Hair follicle dermal papilla cell (primary cell): ENCODE measurements around a stretch of chr6.

DNA sequence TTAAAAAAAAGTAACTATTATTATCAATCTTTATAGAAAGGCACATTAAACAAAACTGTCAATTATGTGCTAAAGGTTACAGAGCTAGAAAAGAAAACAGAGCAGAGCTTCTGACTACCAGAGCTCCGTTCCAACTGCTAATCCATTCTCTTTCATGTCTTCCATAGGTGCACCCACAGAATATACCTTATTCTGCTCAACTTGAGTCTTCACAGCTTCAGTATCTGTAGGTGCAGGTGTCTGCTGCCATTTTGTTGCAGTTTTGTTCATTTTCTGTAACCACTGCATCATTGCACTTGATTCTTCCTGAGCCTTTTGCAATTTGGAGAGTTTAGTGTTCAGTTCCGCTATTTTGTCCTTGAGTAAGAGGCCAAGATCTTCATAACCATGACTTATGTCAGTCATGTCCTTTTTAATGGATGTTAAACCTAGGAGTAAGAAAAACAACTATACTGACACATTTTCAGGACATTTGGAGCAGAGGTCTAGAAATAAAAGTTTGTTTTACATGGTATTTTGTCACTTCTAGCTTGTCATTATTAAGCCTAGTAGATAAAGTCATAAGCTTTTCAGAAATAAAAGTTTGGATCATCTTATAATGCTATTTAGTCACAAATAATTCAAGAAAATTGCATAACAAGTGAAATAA lies 313.9 kb upstream of the COL21A1 start:
- CAGE, long polyA plus RNA = no peak

- CAGE, long polyA plus RNA = no peak
Observed at GRCh38 chr6:56618306-56619467, 335.9 kb downstream of the DST start.

GRCh38 chr6:56624417-56624719 lies 330.3 kb downstream of the DST start:
- CAGE, long polyA plus RNA = no peak

DNA sequence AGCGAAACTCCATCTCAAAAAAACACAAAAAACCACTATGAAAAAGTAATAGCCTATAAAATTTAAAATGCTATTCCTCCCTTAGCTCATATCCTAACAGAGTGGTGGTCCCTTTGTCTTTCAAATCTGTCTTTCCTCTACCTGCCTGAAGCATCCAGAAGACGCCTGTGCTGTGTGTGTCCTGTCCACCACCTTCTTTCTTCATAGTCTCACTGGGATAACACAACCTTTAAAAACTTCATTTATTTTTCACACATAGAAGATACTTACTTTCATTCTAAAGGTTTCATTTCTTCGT lies 301.0 kb downstream of the DST start:
- CAGE, long polyA plus RNA = no peak

DNA sequence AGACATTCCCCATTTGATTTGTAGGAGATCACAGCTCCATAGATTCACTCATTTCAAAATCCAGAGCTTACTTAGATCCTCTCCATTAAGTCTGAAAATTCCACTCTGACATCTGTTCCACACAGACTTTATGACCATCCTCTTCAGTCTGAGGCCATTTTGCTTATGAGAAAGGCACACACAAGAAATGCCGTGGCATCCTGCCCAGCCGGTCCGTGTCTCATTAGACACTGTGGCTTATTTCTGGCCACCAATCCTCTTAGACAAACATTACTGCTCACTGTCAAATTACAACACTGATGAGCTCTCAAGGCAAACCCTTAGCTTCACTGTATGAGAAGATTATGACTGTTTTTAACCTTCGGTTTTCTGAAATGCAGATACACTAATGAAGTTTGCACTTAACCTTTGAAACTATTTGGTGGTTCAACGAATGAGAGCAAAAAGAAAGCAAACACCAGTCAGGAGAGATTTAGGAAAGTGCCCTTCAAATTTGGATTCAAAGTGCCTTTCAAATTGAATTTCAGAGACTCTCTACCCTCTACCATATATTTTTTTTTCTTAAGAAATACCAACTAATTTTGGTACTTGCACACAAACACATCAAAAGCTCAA lies 261.4 kb downstream of the DST start:
- CAGE, long polyA plus RNA = no peak

- CAGE, long polyA plus RNA = no peak
Observed at GRCh38 chr6:57173629-57173862, 1.4 kb downstream of the BAG2 start.

- CAGE, long polyA plus RNA = no peak
Observed at GRCh38 chr6:57173929-57174678, 2.0 kb downstream of the BAG2 start.

- CAGE, long polyA plus RNA = no peak
Observed at GRCh38 chr6:57188286-57189382, 16.5 kb downstream of the BAG2 start.

DNA sequence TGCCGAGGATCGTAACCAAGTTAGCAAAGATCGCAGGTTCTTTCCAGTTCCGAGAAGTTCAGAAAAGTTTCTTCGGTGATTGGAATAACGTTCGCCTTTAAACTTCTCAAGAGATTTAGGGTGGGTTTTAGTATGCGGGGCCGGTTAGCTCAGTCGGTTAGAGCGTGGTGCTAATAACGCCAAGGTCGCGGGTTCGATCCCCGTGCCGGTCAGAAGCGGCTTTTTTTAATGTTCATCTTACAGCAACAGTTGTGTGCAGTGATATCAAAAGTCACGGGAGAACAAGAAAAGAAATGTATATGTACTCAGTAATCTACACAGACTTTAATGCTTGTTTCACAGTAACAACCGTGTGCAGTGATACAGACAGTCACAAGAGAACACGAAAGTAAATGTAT lies 482.6 kb downstream of the PRIM2 start:
- CAGE, long polyA plus RNA = no peak

DNA sequence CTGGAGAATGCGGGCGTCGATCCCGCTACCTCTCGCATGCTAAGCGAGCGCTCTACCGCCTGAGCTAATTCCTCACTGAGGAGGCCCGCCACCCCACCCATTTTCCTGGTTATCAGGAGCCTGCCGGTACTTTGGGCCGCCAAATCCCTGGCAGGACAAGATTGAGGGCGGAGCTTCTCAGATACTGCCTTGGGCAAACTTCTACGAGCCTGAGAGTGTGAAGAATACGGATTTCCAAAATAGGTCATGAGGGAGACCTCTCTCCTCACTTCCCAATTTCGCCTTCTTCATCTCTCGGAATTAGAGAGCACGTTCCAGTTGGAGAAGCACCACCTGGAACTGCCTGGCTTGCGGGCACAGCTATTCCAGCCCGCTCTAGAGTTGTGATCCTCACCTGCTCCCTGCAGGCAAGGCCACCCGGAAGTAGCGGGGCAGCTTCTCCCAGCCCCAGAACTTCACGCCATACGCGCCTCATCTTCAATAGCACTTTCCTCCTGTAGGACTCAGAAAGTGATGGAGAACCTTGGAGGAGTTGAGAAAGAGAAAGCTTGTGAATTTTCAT lies 496.1 kb downstream of the PRIM2 start:
- CAGE, long polyA plus RNA = no peak

DNA sequence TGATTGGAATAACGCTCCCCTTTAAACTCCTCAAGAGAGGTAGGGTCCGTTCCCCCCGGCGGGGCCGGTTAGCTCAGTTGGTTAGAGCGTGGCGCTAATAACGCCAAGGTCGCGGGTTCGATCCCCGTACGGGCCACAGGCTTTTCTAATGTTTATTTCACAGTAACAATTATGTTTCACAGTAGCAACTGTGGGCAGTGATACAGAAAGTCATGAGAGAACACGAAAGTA lies 505.4 kb downstream of the PRIM2 start:
- CAGE, long polyA plus RNA = no peak

GRCh38 chr6:60622108-60622532 lies 1663.9 kb downstream of the KHDRBS2 start:
- CAGE, long polyA plus RNA = no peak

DNA sequence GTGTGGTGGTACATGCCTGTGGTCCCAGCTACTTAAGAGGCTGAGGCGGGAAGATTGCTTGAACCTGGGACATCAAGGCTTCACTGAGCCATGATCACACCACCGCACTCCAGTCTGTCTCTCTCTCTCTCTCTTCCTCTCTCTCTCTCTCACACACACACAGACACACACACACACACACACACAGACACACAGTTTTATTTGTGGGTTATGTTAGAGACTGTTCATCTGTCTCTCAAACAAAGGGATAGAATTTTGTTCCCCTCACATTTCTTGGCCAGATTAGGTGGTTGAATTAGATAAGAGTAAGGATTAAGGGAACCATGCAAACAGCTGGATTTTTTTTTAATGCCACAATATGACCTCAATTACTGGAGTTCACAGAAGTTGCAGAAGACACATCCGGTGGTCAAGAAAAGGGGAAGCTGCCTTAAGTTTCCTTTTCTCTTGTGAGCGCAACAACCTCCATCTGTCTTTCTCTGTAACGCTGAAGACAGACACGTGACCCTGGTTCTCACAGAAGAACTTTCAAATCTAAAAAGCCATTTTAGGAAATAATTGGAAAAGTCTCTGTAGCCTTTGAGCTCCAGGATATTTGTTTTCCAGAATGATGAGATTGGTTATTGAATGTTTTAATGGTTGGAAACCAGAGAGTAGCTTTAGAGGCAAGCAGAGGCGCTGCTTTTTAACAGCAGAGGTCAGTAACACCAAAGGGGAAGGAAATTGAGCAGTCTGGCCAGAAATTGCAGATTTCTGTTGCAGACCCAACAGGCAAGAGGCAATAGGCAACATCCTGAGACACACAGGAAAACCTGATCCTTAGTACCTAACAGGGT lies 33.0 kb upstream of the LGSN start:
- CAGE, long polyA plus RNA = no peak

DNA sequence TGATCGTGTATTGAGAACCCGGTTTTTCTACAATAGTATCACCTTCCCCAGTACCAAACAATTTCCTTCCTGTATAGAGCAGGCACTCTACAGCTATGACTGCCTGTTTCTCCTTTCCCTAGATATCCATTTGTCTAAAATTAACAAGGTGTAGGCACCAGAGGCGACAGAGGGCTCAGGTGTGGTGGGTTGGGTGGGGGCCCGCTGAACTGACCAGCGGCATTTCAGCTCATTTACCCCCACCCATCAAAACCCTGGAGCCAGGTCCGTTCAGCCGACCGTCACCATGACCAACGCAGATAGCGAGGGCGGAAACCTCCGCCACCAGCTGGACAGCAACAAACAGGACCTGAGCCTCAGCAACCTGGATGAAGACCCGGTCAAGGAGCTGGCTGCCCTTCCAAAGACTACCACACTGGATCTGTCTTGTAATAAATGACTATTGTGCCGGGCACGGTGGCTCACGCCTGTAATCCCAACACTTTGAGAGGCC lies 120.7 kb upstream of the LGSN start:
- CAGE, long polyA plus RNA = no peak

DNA sequence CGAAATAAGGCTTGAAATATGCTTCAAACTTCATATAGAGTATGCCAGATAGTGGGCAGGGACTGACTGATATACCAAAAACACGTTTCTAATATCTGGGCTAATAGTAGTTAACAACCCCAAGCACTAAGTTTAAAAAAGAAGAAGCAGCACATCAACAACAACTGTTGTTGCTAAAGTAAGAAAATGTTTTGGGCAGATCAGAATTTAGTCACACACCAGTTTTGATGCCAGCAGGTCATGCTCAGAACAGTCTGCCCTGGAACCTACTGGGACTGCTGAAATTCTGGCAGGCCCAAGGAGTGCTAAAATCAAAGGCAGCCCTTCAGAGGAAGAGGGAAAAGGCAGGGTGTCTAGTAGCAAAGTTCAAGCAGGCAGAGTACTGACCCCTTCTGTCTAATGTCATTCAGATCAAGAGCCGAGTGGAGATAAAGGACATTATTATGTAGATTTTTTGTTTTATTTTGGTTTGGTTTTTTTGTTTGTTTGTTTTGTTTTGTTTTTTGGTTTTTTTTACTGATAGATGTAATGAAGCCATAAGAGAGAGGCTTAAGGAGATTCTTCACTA lies 96.6 kb upstream of the PTP4A1 start:
- CAGE, long polyA plus RNA = no peak

DNA sequence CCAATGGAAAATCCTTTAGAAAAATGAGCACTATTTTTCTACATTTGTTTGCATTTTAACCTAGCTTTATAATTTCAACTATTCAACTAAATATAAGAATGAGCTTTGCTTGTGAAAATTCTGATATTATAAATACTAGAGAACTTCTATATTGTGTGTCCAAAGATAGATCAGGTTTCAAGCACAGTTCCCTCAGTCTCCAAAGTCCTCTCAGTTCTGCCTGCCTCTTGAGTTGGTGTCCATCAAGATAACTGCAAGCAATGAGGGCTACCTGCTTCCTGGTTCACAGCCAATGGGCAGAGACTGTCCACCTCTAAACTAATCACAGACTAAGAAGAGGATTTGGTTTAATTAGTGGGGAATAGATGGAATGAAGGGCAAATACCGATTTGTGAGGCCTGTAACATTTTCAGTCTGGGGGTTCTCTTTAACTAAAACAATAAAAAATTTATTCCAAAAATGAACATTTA lies 41.3 kb upstream of the PTP4A1 start:
- CAGE, long polyA plus RNA = no peak

- CAGE, long polyA plus RNA = no peak
Observed at GRCh38 chr6:63565348-63565978, 6.8 kb upstream of the PTP4A1 start.

DNA sequence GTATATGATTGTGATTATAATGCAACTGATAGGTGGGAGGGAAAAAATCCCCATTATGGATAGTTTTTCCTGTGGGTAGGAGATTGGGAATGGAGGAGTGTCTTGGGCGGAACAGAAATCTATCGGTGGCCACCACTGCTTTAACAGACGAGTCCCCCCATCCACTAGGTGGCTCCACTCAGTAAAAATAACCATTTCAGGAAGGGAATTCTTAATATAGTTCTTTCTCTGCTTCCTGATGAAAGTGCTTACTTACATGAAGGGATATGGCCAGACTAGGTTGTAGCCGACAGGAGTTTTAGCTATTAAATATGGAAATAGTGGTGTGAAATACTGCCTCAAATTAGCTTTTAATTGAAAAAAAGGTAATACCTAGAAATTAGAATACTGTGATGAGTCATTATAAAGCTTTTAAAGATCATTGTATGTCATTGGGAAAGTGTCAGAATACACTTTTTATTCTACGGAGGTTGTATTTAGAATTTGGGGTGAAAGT lies 2.1 kb downstream of the PTP4A1 start:
- CAGE, long polyA plus RNA = no peak

GRCh38 chr6:63575447-63575917 lies 3.2 kb downstream of the PTP4A1 start:
- CAGE, long polyA plus RNA = no peak

DNA sequence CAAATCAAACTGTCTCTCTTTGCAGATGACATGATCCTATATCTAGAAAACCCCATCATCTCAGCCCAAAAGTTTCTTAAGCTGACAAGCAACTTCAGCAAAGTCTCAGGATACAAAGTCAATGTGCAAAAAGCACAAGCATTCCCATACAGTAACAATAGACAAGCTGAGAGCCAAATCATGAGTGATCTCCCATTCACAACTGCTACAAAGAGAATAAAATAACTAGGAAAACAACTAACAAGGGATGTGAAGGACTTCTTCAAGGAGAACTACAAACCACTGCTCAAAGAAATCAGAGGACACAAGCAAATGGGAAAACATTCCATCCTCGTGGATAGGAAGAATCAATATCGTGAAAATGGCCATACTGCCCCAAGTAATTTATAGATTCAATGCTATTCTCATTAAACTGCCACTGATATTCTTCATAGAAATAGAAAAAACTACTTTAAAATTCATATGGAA lies 13.6 kb downstream of the PTP4A1 start:
- CAGE, long polyA plus RNA = no peak